HT-29 (cell line): Measurements from ENCODE around the genes MYH13 and MYH1.

DNA sequence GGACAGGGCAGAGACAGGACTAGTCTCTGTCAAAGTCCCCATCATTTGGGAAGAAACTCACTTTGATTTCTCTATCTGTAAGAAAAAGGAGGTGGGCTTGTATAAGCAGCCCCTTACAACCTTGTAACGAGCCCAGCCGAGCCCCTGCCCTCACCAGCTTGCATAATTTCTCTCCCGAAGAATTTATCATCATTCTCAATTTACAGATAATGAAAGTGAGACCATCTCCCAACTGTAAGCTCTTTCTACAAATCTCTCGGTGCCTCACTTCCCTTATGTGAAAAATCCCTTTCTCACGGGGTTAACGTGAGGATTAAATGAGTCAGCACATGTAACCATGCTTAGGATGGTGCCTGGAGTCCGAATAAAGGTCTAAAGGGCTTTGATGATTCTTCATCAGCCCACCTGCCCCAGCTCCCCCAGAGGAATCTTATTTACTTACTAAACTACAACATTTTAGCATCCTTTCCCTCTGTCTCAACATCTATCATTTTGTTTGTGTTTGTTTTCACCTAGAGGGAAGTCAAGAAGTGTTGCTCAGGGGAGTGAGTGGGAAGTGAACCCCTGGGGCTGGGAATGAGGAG is 24.8 kb upstream of the PIK3R6 start:
- RAMPAGE, long total RNA, result no peak

- RAMPAGE, long total RNA, result no peak
Observed at GRCh38 chr17:8953030-8953411, 12.5 kb downstream of the PIK3R5 start.

DNA sequence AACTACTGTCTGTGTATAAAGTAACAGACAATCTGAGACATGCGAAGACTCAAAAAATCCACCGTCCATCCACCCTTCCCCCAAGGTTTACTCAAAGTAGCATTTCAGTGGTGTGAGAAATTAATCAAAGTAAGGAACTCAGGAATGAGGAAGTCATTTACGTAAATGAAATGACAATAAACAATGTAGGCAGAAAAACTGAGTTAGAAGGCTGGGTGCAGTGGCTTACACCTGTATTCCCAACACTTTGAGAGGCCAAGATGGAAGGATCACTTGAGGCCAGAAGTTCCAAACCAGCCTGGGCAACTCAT is 19.7 kb upstream of the NTN1 start:
- RAMPAGE, long total RNA, result no peak

- RAMPAGE, long total RNA, result no peak
Observed at GRCh38 chr17:9024317-9024878, 3.1 kb downstream of the NTN1 start.

DNA sequence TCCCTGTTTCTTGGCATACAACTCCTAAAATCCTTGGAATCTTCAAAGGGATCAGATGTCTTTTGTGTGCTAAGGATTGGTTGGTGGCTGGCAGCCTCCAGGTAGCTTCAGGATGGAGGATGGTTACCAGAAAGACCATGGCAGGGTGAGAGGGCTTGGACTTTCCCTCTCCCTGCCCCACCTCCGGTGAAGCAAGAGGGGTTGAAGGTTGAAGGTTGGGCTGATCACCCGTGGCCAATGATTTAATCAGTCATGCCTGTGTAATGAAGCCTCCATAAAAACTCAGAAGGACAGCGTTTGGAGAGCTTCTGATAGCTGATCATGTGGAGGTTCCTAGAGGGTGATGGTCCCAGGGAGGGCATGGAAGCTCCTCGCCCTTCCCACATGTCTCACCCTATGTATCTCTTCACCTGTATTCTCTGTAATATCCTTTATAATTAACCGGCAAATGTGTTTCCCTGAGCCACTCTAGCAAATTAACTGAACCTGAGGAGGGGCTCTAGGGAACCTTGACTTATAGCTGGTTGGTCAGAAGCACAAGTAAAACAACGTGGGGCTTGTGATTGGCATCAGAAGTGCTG is 59.3 kb downstream of the NTN1 start:
- RAMPAGE, long total RNA, result no peak

GRCh38 chr17:9260821-9261146 is 239.5 kb downstream of the NTN1 start:
- RAMPAGE, long total RNA, result no peak

- RAMPAGE, long total RNA, result no peak
Observed at GRCh38 chr17:9645585-9645832, 192 bp downstream of the USP43 start.

DNA sequence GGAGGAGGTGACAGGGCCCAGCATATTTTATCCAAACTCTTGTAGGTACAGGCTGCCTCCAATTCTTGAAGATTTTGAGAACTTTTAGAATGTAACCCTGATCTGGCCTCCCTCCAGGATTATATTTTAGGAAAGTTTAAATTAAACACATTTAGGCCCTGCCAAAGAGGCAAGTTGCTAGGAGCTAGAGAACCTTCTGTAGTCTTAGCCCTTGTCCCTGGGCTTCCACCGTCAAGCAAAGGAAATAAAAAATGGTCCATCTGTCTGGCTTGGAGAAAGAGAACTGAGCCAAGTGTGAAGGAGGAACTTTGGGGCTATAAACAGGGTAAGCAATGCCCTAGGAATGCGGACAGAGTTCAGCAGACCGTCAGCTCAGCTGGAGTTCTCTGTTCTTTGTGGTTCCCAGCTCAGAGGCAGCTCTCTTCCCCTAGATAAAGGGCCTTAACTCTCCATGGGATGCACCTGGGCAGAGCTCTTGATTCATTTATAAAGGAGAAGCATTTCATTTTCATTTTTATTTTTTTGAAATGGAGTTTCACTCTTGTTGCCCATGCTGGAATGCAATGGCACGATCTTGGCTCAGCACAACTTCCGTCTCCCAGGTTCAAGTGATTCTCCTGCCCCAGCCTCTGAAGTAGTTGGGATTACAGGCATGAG is 29.6 kb downstream of the RCVRN start:
- RAMPAGE, long total RNA, result no peak

GRCh38 chr17:10052347-10052944 is 146.0 kb downstream of the GAS7 start:
- RAMPAGE, long total RNA, result no peak

GRCh38 chr17:10113432-10113871 is 85.0 kb downstream of the GAS7 start:
- RAMPAGE, long total RNA, result no peak

- RAMPAGE, long total RNA, result no peak
Observed at GRCh38 chr17:10156874-10157570, 41.4 kb downstream of the GAS7 start.

DNA sequence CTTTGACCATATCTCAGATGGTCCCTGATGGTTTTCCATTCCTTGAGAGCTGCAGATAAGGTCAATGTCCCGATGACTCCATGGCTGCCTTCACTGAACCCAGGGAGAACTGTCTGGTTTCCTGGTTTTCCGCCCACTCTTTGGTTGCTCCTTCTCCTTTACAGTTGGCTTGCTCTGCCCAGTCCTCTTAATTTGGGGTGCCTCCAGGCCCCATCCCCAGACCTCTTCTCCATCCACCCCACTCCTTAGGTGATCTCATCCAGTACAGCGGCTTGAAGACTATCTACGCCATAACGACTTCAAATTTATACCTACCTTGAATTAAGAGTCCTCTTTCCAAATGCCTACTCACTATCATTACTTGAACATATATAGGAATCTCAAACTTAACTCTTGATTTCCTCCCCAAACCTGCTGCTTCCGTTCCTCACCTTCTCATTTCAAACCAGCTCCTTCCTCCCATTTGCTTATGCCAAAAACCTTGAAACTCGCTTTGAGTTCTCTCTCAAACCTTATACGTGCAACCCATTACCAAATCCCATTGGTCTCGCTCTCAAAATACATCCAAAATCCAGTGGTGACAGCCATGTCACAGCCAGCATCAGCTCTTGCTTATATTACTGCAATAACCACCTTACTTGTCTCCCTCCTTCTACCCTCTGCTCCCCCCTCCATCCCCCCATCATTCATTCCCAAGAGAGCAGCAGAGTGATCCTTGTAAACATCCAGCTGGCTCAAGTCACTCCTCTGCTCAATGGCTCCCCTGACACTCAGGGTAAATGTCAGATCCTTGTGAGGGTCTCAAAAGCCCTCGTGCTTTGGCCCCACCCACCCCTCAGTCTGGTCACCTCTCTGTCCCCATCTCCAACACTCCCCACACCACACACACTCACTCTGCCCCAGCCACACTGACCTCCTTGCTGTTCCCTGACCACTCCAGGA is 28.6 kb downstream of the GAS7 start:
- RAMPAGE, long total RNA, result no peak

GRCh38 chr17:10289975-10290464 is 82.8 kb downstream of the MYH13 start:
- RAMPAGE, long total RNA, result no peak

DNA sequence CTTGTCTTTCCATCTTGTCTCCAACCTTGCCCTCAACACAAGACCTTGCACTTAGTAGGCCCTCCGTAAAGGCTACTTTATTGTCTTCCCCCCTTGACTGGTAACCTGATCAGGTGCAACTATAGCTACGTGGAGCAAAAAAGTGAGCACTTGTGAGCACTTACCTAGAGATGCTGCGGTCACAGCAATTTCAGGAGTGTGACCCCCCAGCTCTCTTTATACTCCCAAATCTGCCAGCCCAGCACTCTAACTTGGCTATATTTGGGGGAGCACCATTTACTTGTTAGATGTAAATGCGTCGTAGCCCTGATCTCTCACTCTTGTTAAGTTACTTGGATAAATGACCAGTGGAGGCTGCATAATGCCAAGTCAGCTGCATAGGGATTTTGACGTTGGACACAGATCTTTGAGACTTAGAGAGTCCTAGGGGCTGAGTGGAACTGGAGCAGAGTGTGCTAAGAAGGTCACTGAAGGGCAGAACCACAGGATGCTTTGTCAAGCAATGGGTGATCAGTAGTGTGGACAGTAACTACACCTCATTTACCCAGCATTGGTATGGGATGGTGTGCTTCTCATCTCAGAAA is at the start of gene MYH13:
TSS of gene MYH13 (minus strand) at position 192 of the 584 bp plus-strand sequence.
- RAMPAGE, long total RNA, result no peak

- RAMPAGE, long total RNA, result no peak
Observed at GRCh38 chr17:10415497-10416022, 6.2 kb downstream of the MYH8 start.

DNA sequence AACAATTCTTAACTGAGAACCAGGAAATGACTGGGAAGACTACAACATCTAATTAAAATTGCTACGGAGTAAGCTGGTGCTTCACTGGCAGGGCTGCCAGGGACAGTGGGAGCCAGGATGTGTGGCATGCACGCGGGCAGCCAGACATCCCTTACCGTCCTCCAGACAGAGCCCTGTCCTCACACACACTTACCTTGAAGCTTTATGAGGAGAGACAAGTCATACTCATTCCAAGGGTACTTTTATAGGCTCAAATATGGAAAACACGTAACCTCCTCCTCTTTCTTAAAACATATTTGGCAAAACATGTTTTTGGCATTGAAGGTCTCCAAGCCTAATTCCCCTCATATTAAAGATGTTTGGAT is at the start of gene MYH1:
TSS of gene MYH1 (minus strand) at position 216 of the 365 bp plus-strand sequence.
- RAMPAGE, long total RNA, result no peak

- RAMPAGE, long total RNA, result no peak
Observed at GRCh38 chr17:10549041-10549513, 381 bp downstream of the MYH2 start.

GRCh38 chr17:10754870-10755791 is 25.3 kb upstream of the TMEM220 start:
- RAMPAGE, long total RNA, result no peak

GRCh38 chr17:10777908-10778417 is 25.9 kb downstream of the TMEM238L start:
- RAMPAGE, long total RNA, result no peak

DNA sequence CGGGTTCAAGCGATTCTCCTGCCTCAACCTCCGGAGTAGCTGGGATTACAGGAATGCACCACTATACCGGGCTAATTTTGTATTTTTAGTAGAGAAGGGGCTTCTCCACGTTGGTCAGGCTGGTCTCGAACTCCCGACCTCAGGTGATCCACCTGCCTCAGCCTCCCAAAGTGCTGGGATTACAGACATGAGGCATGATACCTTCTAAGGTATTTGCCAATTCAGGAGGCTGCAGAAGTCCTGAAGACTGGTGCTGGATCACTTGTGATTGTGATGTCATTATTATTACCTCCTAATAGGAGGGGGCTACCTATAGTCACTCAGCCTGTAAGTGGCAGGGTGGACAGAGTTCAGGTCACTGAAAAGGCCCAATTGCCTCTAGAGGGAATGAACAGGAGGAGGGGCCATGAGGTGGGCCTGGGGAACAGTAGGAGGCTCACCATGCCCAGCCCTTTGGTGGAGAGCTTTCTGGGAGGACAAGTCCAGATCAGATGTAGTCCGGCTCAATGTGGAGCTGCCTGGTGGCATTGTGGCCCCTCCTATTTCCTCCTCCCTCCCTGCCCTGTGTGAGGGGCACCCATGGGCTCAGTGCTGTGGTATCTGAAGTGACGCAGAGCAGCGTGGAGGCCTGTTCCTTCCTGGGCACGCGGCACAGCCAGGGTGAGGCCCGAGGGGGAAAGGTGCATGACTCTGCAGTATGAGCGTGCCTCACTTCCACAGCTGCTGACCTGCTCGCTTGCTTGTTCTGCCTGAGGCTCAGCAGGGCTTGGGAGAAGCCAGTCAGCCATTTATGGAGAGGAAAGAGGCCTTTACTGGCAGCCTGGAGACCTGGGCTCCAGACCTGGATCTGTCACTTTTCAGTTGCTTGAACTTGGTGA is 12.0 kb downstream of the TMEM238L start:
- RAMPAGE, long total RNA, result no peak